Parietal lobe (tissue), 2 donors: ENCODE data around the genes QDPR and SLIT2.

DNA sequence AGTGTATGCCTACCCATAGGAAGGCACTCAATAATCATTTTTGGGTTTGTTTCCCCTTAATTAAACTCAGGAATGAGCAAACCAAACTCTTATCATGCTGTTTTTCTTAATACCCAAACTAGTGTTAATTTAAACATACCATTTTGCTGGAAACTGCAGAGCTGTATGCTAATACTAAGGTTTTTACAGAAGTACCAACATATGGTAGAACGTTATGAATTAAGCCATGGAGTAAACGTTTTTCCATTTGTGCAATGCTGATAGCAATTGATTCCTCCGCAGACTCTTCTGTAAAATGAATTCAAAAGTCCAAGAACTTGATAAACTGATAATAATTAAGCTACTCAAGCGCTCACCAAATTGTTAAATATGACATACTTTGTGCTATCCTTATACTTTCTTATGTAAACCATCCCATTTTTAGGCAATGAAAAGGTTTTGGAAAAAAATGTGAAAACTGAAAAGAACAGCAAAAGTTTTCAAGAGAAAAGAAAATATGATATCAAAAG is 27.4 kb downstream of the FBXL5 start:
- RAMPAGE, long total RNA, result no peak

GRCh38 chr4:15653899-15654336 is 1.2 kb downstream of the FBXL5 start:
- RAMPAGE, long total RNA, result no peak

GRCh38 chr4:15677384-15678278 is 4.0 kb upstream of the FAM200B start:
- RAMPAGE, long total RNA, result no peak

- RAMPAGE, long total RNA, result no peak
Measured at GRCh38 chr4:16082843-16083046, 1.1 kb downstream of the PROM1 start.

DNA sequence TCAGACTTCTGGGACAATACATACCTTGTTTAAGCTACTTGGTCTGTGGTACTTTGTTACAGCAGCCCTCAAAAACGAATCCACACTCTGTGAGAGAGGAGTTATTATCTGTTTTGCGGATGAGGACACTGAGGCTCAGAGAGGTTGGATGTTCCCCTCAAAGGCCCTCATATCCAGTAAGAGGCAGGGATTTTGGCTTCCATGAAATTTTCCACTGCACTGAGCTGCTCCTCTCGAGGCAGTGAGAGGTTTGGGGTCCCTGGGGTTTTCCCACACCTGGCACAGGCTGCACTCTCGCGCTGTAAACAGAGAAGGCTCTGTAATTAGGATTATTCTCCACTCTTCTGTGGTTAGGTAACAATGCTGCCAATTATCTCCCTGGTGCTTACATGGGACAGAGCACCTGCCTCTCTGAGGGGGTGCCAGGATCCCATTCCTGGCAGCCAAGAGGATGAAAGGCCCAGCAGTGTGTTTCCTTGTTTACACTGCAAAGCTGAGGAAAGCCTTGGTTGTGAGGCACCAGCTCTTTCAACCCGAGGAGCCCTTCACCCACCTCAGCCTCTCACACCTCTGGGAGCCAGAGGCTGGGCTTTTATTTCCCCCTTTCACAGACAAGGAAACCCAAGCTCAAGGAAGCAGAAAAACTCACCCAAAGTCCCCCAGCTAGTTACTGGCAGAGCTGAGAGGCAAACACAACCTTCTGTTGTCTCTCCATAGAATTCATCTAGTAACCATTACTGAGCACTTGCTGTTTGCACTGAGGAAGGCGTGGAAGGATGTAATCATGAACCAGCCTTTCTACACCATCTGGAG is 39.5 kb upstream of the PROM1 start:
- RAMPAGE, long total RNA, result no peak

GRCh38 chr4:16158110-16158960 is 67.9 kb downstream of the TAPT1 start:
- RAMPAGE, long total RNA, result no peak

GRCh38 chr4:16235839-16236854 is 9.9 kb upstream of the TAPT1 start:
- RAMPAGE, long total RNA, result no peak

DNA sequence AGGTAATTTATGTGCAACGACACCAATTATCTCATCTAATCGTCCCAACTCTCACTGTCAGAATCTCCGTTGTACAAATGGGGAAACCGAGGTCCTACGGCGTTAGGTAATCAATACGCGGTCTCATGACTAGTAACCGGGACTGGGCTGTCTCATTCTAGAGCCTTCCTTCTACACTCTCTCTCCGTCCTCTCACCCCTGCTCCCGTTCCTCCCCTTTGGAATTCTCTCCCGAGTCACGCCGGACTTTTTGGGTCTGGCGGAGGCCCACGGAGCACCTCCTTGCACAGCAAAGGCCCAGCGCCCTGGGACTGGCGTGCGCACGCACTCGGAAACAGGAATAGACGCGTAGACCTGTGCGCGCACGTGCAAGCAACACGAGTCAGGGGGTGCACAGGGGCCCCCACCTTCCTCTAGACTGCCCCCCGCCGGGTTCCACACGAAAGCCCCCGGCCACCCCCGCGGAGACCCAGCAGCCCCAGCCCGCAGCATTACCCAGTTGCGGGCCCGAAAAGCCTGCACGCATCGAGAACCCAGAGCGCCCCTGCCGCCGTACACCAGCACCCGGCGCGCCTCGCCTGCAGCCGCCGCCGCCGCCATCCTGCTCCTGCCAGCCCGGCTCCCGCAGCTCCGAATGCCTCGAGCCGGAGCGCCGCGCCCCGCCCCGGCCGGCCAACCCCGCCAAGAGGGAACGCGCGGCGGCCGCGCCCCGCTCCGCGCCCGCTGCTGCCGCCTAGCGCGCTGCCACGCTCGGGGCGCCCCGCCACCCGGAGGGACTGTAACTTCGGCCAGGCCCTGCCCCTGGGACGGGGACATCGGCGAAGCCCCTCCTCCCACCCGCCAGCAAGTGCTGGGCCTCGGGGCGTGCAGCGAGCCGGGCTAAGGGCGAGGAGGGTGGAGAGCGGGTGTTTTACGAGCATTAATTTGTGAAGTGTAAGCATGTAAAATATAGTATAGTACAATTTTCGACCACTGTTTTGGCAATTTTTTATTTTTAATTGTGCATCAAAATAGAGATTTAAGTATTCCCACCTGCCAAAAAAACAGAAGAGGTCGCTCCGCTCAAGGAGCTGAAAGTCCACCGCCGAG is at the start of gene QDPR:
TSS of gene QDPR (minus strand) at position 635 of the 1,088 bp plus-strand sequence.
- RAMPAGE, long total RNA, result no peak

- RAMPAGE, long total RNA, result no peak
Measured at GRCh38 chr4:17550503-17550908, 26.5 kb upstream of the LAP3 start.

DNA sequence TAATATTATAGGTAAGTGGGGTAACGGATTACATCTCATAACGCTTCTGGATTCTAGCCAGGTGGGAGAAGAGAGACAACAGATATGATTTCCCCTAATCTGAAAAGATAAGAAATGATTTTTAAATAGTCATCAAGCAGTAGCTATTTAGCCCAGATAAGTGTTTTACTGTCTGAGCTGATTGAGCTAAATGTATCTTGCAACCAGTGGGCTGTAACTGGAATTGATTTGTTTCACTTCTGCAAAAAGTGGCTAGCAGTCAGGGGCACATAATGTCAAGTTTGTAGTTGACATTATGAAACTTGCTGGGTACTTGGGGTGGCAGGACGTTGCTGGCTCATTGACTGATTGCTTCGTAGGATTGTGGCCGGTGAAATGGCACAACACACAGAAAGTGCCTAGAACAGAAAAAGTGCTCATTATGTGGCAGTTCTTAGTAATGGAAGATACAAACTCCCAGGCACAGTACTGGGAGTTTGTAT is 18.6 kb downstream of the LAP3 start:
- RAMPAGE, long total RNA, result no peak

GRCh38 chr4:17625996-17626414 is 11.6 kb downstream of the MED28 start:
- RAMPAGE, long total RNA, result no peak

DNA sequence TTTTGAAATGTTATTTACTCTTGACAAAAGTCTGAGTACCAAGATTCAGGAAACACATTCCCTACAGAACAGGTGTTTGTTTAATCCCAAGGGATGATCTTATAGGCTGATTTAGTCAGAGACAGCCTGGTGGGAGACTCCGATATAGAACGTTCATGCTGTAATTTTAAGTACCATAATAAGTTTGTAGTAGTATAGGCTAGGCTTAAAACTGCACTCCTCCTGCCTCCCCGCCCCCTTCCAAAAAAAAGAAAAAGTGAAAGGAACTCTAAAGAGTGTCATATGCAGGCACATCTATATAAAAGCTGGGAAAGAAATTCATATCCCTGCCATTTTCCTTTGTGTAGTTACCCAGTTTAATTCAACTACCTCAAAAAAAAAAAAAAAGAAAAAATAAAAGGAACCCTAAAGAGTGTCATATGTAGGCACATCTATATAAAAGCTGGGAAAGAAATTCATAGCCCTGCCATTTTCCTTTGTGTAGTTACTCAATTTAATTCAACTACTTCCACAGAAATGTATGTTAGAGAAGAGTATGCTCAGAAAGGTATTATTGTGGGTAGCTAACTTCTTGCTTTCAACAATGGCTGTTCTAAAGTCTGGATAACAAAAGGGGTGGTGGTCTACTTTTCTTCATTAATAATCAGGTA is 8.2 kb downstream of the DCAF16 start:
- RAMPAGE, long total RNA, result no peak

DNA sequence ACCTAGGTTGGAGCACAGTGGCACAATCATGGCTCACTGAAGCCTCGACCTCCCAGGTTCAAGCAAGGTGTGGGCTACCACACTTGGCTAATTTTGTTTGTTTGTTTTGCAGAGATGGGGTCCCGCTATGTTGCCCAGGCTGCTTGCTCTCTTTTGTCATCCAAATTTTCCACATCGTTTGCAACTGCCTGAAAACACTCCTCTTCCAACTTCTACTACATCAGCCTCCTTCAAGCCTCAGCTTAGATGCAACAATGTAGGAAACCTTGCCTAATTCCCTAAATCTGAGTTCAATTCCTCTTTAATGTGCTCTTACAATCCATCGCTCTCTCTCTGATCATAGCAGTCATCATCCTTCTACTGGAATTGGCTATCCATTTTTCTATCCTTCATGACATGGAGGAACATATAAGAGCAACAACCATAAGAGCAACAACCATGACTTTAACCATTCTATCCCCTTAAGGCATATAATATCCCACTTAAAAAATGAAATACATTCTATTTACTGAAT is 59.5 kb downstream of the NCAPG start:
- RAMPAGE, long total RNA, result no peak

DNA sequence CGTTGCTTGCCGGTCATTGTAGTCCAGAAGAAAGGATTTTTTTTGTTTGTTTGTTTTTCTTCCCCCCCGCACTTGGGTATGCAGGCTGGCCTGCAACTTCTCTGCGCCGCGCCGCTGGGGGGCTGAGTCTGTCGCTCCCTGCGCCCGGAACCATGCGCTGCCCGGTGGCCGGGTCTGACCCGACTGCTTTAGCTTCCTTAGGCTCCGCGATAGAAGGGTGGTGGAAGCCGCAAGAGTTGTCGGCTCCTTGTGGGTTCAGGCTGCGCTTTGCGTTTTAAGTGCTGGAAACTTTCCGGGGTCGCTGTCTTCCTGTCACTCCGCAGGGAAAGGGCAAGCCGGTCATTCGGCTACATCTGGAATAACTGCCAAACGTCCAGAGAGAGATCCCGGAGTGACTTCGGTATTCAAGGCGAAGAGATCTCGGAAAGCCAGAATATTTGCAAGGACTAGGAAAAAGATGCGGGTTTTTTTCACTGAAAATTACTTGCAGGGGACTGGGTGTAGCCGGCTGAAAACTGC is 732 bp upstream of the LCORL start:
- RAMPAGE, long total RNA, result no peak

- RAMPAGE, long total RNA, result no peak
Measured at GRCh38 chr4:19455163-19455713, 796.5 kb upstream of the SLIT2 start.

DNA sequence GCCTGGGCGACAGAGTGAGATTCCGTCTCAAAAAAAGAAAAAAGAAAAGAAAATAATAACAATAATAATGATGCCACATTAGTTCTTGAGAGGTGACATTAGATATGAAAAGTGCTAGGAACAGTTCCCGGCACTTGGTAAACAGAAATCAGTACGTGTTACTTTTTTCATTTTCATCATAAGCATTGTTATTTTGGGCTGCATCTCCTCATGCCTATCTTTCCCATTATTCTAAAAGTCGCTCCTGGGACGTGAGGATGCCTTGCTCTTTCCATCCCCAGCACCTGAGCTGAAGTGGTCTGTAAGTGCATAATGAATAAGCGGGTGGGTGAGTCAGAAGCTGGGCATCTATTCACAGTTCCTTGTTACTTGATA is 475.9 kb upstream of the SLIT2 start:
- RAMPAGE, long total RNA, result no peak

GRCh38 chr4:20251661-20252317 is at the start of gene SLIT2:
Gene SLIT2, plus strand, starts transcription at chr4:20251905.
- RAMPAGE, long total RNA, result no peak

DNA sequence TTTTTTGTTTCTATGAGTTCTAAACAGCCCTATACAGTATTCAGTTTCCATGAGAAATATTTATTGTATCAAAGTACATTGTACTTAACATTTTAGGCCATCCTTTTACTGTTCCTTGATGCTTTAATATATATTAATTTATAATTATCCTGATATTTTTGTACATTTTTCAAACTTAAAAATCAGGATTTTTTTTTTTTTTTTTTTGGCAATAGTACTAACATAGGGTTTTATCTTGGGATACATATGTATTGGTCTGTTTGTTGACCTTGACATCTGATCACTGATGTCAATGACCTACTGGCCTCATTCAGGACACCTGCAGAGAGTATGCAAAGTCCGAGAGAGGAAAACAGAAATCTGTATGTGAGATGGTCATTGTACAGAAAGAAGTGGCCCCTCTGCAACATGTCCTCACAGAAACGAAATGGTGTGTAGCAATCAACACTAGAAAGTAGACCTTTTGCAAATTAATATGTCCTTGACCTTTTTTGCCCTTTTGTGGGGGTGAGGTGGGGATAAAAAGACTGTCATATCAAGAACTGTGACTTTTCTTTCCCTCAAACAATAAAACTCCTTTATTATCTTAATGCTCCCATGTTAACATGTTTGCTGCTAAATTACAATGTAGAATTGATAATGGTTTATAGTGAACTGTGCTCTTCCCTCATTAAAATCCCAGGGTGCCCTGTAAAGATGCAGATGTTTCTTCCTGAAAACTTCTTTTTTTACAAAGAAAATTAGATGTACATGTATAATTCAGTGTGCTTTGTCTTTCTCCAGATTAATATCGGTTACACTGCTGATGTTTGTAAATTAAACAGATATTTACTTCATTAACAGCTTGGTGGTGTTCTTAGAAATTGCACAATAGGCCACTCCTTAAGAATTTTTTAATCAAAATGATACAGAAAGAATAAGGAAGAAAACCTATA is 80.3 kb upstream of the PACRGL start:
- RAMPAGE, long total RNA, result no peak

DNA sequence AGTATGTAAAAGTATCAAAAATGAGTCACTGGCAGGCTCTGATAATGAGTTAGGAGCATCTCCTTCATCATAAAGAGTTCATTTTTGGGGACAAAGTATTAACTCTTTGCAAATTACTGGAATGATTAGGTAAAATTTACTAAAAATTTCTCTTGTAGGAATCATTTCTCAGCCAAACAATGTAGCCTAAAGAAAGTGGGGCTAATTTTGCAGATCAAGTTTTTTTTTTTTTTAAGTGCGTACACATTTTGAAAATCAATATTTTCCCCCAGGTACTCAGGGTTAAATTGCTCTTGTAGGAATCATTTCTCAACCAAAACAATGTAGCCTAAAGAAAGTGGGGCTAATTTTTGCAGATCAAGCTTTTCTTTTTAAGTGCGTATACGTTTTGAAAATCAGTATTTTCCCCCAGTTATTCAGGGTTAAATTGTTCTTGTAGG is 421.7 kb downstream of the PACRGL start:
- RAMPAGE, long total RNA, result no peak

- RAMPAGE, long total RNA, result no peak
Measured at GRCh38 chr4:22500144-22500810, 15.6 kb downstream of the ADGRA3 start.